Right cardiac atrium (tissue), 1 donor: ENCODE measurements around the genes SLC40A1 and OSGEPL1.

- PRO-cap: no peak
Observed at GRCh38 chr2:183253022-183253221, 128.7 kb downstream of the NUP35 start.

- PRO-cap: no peak
Observed at GRCh38 chr2:184242189-184242462, 356.2 kb upstream of the ZNF804A start.

DNA sequence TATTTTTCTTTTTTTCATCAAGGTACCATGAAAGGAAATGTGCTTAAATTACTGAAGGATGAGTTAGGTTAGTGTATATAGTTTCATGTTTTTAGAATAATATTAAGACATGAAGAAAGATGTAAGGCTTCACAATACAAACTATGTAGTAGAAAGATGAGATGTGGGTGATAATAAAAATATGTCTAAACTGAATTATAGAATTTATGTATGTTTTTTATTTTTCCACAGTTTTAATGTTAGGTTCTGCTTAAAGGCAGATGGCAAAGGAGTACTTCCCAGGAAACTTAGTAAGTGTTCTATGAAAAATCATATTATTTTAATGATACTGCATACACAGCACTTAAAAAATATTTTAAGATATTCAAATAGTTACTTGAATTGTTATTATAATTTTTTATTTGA, 39.4 kb upstream of the FAM171B start:
- PRO-cap: no peak

- PRO-cap: no peak
Observed at GRCh38 chr2:186662922-186663135, 31.0 kb upstream of the FAM171B start.

GRCh38 chr2:186695168-186695985, 1.5 kb downstream of the FAM171B start:
- PRO-cap: no peak

- PRO-cap: no peak
Observed at GRCh38 chr2:186951744-186952043, 102.7 kb upstream of the ZSWIM2 start.

- PRO-cap: no peak
Observed at GRCh38 chr2:187654610-187655043, 100.4 kb upstream of the TFPI start.

DNA sequence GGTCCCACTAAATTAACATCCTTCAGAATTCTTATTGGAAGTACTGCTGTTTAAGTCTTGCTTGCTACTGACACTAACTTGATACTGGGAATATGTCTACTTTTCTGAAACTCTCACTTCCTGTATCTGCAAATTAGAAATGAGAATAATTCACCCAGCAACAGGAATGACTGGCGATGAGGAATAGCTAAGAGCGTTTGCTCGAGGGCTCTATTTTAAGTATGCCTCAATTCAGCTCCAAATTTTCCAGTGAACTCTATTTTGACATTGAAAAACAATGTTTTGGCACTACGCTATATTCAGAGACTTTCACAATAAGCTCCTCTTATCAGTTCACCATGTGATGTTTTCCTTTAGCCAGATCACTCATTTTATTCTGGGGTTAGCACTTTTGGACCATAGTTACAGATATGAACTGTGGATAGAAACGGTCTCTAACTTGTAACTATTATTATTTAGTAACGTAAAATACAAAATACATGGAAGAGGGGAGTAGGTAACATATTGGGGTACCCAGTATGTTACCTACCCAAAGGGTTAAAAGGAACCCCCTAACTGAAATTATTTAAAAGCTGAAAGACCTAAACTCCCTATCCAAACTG, 28.2 kb downstream of the SLC40A1 start:
- PRO-cap: no peak

GRCh38 chr2:189559333-189560435, 20.9 kb downstream of the SLC40A1 start:
- PRO-cap: no peak

DNA sequence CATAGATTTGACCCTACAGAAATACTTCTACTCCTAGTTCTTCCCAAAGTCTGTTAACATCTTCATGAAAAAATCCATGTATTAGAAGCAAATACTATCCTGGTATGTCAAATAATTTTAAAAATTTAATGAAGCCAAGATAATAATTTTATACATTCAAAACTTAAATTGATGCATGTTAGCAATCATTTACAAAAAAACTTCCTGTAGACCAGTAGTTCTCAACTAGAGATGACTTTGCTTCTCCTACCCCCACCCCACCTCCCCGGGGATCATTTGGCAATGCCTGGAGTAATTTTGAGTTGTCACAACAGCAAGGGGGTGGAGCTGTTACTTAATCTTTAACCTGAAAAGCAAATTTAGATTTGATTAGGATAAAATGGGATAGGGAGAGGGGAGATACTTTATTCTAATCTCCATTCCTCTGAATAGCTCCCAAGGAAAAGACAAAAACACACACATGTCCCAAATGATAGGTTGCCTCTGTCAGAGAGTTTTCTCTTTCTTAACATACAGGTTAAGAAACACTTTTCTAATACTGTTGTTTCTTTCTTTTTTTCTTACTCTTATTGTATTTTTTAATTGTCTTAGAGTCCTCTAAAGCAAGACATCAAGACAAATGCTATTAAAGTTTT, 4.2 kb downstream of the SLC40A1 start:
- PRO-cap: no peak

DNA sequence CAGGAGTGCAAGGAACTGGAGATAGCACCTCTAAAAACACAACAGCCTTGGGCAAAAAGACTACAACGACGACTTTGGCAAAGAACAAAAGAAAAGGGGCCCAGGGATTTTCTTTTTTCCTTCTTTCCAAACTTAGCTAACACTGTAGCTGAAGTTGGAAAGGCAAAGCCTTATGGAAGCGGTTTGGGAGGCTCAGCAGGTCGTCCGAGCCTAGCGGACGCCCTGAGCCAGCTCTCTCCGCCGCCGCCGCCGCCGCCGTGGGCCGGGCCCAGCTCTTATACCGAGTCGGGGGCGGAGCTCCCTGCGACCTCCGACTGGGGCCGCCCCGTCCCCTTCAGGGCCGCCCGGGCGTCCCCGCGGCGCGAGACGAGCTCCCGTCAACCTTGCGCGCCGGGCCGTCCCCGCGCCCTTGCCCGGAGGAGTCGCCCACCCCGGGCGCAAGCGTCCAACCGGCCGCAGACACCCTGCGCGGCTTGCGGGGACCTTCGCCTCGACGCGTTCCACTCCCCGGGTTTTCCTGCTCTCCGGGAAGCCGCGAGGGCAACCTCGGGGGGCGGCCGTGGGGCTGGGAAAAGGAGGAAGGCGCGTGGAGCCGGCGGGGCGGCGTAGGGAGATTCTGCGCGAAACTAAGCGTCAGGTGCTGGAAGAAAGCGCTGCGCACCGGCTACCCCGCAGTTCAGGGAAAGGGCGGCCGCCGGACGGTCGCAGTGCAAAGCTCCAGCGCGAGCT, at the start of gene SLC40A1:
Gene SLC40A1, minus strand, starts transcription at position 254 of the 729 bp plus-strand sequence.
- PRO-cap: bidirectional peak, plus-strand start at position 674 of the sequence, minus-strand start at position 251 of the sequence

DNA sequence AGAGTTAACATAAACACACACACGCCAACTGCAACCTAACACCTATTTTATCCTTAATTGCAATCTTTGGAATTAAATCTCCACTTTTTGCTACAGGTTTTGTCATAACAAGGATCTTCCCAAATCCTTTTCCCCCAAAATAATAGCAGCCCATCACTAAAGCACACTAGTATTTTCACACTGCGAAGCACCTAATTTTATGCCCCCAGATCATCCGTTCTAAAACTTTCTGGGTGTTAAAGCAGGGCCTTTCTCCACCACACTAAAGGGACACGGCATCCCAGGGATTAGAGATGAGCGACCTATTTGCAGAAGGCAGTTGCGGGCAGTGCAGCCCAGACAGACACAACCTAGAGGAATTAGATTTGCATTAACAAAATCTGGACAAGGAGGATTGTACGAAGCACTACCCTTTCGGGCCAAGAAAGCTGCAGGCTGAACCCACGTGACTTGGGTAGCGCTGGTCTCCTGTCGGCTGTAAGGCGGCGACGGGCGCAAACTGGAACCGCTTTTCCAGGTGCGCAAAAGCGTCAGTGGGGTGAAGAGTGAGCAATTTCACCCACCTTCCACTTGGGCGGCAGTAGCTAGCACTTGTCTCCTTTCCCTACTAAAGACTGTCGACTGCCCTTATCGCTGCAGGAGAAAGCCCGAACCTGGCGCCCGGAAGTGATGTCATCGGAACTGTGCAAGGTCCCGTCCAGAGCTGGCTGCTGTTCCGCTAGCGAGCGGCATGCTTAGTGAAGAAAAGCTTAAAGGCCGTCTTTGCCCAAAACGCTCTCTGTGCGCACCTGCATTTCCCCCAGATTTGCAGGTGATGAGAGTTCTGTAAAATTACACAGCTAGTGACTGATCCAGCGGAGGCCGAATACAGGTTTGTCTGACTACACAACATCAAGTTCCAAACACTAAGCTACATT, at the start of gene OSGEPL1:
Gene OSGEPL1, minus strand, starts transcription at position 671 of the 917 bp plus-strand sequence.
- PRO-cap: bidirectional peak, plus-strand start at position 700 of the sequence, minus-strand start at position 671 of the sequence

DNA sequence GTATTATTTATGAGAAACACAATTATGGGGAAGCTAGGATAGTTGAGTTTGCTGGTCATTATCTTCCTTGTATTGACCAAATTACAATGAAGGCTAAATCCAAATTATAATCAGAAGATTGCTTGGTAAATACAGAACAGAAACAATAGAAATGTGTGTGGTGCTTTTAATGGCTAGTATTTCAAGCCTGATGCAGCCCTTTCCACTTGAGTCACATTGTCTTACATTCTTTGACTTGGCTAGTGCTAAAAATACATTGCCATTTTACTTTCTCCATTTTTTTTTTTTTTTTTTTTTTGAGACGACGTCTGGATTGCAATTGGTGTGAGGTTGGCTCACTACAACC, 2.9 kb upstream of the OSGEPL1 start:
- PRO-cap: no peak

- PRO-cap: no peak
Observed at GRCh38 chr2:190359739-190360540, 16.6 kb downstream of the INPP1 start.

DNA sequence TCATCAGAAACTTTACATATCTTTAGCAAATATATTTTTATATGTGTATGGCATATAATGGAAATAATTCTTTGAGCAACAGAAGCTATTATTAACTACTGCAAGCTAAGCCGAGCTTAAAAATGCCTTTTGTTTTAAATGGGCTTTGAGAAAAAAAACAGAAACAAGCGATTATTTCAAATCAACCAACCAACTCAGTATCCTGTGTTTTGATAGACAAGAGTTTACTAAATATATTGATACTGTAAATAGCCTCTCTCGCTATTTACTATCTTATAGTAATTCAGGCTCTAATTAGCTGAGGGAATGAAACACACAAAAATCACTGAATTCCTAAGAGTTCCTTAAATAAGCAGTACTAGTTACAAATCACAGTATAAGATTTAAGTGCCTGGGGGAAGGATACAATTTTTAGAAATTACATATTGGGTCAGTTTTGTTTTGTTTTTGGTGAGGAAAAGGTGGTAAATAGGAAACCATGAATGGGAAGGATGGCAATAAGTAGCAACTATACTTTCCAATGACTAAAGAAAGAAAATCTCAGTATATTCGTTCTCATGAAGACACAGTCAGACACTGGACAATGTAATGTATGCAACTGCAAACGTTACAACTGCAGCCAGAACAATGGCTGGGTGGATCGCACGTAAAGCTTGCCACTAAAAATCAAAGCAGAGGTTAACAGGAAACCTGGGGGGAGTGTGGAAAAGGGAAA, 33.6 kb downstream of the NEMP2 start:
- PRO-cap: no peak

- PRO-cap: no peak
Observed at GRCh38 chr2:190608035-190608423, 40.9 kb upstream of the NAB1 start.

GRCh38 chr2:190842159-190842588, 38.4 kb upstream of the GLS start:
- PRO-cap: no peak

DNA sequence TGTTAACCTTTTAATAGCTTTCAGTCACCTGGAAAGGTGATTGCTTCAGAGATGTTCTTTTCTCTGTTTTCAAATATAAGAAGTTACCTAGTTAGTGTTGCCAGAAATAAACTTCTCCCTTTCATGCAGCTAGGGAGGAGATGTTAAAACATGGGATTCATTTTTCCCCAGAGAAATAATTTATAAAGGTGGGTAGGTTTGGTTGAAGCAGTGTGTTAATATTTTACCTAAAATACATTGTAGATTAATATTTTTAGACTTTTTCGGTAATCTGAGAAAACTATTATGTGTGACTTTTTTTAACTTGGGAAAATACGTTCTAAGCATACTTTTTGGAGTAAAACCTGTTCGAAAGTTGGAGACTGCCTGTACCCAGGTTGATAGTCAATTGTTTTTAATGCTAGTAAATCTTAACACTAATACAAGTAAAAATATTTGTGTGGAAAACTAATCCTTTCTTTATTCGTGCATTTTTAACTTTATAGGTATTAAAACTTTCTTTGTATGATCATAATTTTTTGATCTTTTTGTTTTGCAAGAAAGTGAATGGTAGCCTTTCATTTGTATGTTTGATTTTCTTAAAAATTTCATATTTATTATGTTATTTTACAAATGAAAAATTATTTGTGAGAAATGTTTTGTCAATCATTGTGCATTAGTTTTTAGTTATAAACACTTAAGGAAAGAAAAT, 17.1 kb downstream of the GLS start:
- PRO-cap: no peak

DNA sequence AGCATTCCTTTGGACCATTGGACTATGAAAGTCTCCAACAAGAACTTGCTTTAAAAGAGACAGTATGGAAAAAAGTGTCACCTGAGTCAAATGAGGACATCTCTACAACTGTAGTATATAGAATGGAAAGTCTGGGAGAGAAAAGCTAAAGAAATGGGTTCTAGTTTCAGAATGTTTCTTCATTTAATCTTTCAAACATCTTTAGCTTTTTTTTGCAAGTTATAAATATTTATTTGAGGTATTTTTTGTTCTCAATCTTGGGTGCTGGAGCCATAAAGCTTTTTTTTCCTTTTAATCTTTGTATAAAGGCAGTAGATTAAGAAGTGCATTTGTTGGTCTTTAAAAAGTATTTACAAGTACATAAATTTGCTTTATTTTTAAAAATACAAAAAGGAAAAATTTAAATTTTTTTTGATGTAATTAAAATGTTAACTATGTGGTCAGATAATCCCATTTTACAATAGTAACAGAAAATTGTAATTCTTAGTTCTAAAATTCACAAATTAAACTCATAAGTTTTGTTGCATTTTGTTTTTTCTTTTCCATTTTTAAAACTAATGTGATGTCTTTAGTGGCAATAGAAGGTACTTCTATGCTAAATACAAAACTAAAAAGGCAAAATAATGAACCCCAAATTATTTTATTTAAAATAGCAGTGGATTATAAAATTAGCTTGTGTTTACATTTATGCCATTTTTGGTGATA, 52.2 kb downstream of the GLS start:
- PRO-cap: no peak

DNA sequence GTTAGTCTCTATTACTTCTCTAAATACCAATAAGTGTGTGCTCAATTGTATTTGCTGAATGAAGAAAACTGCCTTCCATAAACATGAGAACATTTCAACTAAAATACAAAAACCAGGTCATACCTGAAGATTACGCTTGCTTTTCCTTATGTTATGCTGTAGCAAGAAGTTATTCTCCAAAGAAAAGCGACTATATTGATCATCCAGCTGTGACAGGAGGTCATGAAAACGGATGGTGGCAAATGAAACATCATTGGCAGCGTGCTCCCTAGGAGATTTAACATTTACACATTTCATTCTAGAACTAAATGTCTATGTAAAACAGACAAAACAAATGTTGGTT, 5.2 kb downstream of the STAT1 start:
- PRO-cap: no peak